Fibroblast of villous mesenchyme (primary cell): ENCODE data around the genes REG3A, CTNNA2 and SUCLG1.

- CAGE, long polyA plus RNA: no peak
These were observed 868.9 kb upstream of the GCFC2 start for GRCh38 chr2:76579571-76579961.

- CAGE, long polyA plus RNA: no peak
These were observed 245.9 kb upstream of the REG3G start for GRCh38 chr2:78779484-78780108.

GRCh38 chr2:78915832-78916266 lies 109.7 kb upstream of the REG3G start:
- CAGE, long polyA plus RNA: no peak

DNA sequence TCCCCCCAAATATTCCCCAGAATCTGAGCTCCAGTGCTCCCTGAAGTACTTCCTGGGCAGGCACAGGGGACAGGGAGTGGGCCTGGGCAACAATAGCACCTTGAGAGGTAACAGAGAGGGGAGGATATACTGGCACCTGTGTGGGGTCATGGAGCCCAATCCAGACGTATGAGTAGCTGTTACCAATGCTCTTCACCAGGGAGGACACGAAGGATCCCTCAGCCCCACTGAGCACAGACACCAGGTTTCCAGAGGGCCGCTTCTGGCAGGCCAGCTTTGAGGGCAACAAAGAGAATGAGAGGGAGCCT lies 1.4 kb downstream of the REG3A start:
- CAGE, long polyA plus RNA: no peak

GRCh38 chr2:79159130-79159810 lies at the start of gene REG3A:
Gene REG3A, minus strand, starts transcription at chr2:79159753.
- CAGE, long polyA plus RNA: no peak

GRCh38 chr2:79512468-79513709 lies at the start of gene CTNNA2:
Gene CTNNA2, plus strand, starts transcription at chr2:79513051.
- CAGE, long polyA plus RNA: no peak

GRCh38 chr2:81466702-81467817 lies 1162.5 kb upstream of the LRRTM1 start:
- CAGE, long polyA plus RNA: no peak

DNA sequence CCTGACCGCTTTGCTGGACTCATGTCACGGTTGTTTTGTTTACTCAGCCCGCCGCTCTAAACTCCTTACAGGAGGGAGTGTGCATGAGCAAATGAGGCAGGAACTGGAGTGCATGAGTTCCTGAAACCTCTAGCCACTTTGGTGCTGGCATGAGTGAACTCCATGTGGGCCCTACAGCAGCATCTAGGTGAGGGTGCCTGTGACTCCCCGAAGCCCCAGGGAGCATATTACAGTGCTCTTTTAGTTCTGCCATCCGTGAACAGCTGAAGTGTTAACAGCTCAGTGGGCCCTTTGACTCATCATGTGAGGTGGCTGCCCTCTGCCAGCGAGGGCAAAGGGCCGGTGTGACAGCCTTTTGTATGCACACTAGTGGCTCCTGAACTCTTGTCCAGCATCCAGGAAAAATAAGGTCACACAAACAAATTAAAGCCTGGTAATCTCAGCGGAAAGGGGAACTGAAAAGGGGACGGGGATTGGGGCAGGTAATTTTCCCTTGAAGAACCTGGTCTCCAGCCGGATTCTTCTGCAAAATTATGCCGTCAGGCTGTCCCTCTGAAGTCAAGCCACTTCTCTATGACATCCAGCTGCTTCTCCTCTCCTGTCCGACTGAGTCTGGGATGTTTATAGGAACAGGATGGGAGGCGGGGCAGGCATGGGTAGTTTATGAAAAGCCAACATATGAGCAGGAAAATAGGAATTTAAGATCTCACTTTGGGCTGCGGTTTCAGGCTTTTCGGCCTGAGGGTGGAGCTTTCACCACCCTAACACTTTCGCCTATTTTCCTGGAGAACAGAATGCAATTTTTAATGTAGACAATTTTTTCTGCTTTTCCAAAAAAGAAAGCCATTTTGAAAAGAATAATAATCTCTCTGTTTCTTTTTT lies 1668.6 kb downstream of the SUCLG1 start:
- CAGE, long polyA plus RNA: no peak

DNA sequence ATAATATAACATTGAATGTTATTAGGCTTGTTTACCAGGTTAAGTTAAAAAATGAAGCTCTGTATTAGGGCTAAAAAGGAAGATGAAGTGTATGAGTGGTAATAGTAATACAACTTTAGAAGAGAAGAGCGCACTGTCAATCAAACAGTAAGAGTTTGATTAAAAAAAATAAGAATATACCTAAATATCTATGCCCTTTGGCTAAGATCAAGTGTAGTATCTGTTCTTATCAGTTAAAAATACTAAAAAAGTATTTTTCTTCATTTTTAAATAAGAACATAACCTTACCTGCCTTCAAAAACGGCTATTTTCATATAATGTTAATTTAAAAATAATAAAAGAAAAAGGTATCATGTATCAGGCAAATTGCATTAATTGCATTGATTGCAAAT lies 1647.6 kb downstream of the SUCLG1 start:
- CAGE, long polyA plus RNA: no peak

DNA sequence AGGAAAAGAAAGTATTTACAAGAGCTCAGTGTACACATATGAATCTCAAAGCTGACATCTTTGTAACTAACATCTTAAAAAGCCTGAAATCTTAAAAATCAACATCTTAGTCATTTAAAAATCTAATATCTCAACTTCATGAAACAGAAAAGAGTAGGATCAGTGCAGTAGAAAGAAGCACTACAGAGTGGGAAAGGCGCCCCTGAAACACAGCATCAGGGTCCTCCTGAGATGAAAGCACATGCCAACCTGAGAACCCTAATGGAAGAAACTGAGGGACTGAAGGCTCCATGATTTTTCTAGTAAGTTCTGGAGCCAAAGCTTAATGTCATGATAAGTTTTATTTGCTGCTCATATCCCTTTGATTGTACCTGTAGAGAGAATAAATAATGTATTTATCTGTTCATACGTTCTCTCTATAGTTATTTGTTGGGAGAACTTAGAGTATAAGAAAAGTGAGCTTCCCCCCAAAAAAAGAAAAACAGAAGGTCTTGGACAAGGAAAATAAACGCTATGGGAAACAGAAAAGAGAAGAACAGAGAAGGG lies 465.8 kb downstream of the SUCLG1 start:
- CAGE, long polyA plus RNA: no peak

DNA sequence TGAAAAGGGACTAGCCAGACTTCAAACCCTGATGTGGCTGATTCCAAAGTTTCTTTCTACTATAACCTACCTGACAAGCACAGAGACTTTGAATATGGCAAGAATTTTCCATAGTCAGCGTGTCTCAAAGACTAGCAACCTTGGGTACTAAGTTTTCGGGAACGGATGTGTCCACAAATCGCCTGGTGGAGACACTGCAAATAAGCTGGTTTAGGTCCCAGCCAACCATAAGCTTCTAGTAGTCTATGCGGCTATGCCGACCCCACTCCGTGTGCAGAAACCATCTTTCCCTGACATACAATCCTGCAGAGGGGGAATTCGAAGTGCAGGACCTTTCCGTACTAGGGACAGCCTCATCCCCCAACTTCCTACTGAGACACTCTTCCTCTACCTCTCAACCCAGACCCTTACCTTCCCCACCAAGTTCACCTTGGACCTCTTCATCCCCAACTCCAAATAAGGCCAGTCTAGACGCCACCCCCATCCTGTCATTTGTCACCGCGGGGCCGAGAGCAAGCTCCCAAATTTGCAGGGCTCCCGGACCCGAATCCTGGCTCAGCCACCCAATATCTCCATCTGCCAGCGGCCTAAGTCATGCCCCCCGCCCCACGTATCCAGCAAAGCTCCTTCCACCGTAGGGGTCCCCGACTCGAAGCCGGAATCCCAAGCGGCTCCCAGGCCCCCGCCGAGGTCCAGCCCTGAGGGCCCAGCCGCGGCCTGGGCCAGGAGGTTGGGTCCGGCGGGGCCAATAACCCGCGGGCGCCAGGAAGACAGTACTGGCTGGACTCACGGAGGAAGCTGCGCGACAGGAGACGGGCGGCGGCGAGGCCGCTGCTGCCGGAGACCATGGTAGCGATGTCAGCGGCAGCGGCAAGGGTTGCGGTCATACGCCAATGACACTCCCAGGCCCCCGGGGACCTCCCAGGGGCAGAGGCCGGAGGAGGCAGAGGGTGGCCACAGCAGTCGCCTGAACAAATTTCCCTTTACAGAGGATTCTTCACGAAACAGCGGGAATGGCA lies at the start of gene SUCLG1:
SUCLG1 (minus strand) TSS at position 898 of the 1,019 bp plus-strand sequence.
- CAGE, long polyA plus RNA: start-site peak on the minus strand centred at position 881 of the sequence, 52 bp wide, 8,996 and 8,895 reads in 2 replicates

- CAGE, long polyA plus RNA: no peak
These were observed 267 bp upstream of the SUCLG1 start for GRCh38 chr2:84459402-84459691.

DNA sequence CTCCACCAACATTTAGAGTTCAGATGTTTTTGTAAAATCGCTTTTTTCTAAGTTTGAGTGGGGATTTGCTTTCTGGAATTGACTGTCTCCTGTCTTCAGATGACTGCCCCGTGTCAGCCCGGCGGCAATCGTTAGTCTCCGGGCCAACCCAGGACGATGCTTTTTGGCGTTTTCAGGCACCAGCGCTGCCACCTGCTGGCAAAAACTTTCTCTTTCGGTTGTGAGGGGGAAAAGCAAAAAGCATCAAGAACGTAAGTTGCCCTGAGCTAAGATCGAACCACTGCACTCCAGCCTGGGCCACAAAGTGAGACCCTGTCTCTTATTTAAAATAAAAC lies 1.2 kb upstream of the TRABD2A start:
- CAGE, long polyA plus RNA: no peak

DNA sequence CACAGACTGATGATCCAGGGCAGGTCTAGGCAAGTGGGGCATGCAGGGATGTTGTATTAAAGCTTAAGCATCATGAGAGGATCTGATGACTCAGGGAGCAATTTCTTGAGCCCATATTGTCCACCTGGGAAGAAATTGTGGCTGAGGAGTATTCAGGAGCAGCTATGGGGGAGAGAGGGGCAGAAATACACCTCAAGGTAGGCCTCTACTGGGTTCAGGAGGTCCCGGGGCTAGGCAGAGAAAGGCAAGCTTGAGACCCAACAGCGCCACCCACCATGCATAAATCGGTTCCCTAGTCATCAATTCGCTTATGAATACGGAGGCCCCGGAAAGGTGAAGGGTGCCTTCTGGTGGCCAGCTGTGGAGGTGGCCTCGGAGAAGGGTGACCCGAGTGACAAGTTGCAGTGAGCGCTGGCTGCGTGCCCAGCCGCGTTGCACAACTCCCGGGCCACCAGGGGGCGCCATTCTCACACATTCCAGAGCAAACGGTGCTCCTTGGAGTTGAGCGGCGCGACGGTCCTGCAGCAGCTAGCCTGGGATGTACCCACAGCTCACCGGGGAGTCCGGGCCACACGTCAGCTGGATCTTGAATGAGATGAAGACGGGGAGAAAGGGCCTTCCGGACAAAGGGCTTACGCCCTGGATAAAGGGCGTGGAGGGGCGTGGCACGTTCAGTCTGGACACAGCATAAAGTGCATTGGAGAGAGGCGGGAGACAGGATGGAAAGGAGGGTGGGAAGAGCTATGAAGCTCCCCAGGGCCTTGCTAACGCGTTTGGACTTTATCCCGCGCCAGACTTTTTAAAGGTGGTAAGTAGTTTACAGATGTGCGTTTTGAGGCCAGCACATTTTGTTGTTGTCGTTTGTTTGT lies 20.3 kb downstream of the TMSB10 start:
- CAGE, long polyA plus RNA: no peak

DNA sequence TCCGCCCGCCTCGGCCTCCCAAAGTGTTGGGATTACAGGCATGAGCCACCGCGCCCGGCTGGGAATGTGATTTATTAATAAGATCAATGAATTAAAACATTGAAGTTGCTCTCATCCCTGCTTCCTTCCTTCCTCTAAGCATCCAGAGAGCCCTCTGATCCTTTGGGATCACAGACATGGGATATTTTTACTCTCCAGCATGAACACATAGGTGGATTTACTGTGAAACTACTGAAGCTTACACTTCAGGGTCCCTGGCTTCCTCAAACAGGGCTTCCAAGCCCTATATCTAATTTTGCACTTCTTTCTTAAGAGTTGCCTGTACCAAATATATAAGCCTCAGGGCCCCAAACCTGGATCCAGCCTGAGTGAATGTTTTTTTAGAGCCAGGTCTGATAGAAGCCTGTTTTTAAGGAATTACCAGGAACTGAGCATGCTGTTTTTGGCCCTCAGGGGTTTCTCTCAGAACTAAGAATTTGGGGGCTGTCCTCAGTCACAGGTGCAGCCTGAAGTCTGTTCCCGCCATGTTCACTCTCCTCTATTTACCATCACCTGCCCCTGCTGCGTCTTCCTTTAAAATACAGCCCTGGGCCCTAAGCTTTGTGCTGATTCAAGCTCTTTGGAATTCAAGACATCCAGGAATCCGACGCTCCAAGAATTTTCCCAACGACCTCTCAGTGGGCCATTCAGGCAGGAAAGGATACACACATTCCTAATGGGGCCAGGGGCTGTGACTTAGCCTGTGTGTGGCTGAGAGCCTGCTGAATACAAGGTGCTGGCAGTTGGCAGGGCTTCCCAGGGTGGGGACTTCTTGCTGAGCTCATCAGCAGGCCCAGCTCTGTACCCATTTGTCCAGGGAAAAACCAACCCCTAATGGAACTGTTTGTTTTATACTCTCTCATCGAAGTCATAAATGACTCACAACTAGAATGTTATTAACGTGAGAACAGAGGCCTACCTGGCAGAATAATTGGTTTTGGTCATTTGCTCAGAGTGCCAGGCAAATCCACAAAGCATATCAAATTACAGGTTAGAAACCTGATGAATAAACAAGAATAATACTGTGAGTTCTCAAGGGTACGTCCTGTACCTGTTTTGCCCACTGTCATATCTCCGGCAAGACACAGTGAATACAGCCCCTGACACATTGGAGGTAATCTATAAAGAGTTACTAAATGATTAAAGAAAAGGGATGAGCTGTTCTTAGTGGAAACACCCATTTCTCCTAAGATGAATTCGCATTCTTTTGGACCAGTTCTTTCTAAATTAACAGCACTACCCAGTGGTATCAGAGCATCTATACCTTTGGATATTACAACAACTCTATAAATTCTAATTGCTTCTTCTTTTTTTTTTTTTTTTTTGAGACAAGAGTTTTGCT lies 12.8 kb upstream of the KCMF1 start:
- CAGE, long polyA plus RNA: no peak

- CAGE, long polyA plus RNA: no peak
These were observed 16.1 kb downstream of the KCMF1 start for GRCh38 chr2:84986650-84987833.

- CAGE, long polyA plus RNA: no peak
These were observed 20.4 kb downstream of the KCMF1 start for GRCh38 chr2:84991292-84991900.

DNA sequence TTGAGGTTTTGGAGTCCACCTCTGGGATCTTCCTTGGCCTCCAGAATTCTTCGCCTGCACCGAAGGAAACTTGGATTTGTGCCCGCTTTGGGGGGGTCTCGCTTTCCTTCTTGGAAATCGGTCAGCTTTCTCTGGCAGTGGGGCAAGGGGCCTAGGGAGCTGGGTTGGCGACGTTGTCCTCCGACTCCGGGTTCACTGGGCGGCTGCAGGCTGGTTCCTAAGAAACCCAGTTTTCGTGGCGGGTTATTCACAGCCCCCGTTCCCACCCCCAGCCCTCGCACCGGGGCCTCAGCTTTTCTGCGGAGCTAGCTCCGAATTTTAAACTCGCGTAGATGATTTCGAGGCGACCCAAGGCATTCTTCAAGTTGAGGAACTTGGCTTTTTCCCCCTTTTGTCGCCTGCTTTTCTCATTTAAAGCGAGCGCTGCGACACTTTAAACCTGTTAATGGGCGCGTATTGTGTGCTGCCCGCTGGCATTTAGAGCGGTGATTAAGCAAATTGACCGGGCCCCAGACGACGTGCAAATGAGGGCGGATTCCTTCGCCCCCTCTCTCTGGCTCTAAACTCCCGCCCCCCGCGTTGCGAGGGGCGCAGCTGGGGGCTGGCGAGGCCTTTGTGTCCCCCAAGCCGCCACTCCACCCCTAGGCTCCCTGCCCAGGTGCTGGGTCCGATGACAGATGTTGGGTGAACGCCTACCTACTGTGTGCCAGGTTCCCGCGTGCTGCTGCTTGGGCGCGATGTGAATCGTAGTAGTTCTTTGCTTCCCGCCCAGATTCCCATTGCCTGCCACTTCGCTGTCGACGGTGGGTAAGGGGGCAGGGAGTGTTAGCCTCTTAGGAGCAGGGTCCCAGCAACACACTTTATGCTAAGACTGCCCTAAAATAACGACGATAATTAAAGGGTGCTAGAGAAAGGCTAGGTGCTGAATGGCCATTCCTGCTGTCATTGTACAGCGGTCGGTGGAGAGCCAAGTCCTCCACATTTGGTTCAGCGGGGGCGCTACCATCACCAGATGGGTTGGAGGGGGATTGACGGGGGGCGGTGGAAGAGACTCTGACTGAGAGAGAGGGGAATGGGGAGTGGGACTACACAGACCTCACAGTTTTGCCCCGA lies 1.8 kb downstream of the TCF7L1 start:
- CAGE, long polyA plus RNA: no peak

DNA sequence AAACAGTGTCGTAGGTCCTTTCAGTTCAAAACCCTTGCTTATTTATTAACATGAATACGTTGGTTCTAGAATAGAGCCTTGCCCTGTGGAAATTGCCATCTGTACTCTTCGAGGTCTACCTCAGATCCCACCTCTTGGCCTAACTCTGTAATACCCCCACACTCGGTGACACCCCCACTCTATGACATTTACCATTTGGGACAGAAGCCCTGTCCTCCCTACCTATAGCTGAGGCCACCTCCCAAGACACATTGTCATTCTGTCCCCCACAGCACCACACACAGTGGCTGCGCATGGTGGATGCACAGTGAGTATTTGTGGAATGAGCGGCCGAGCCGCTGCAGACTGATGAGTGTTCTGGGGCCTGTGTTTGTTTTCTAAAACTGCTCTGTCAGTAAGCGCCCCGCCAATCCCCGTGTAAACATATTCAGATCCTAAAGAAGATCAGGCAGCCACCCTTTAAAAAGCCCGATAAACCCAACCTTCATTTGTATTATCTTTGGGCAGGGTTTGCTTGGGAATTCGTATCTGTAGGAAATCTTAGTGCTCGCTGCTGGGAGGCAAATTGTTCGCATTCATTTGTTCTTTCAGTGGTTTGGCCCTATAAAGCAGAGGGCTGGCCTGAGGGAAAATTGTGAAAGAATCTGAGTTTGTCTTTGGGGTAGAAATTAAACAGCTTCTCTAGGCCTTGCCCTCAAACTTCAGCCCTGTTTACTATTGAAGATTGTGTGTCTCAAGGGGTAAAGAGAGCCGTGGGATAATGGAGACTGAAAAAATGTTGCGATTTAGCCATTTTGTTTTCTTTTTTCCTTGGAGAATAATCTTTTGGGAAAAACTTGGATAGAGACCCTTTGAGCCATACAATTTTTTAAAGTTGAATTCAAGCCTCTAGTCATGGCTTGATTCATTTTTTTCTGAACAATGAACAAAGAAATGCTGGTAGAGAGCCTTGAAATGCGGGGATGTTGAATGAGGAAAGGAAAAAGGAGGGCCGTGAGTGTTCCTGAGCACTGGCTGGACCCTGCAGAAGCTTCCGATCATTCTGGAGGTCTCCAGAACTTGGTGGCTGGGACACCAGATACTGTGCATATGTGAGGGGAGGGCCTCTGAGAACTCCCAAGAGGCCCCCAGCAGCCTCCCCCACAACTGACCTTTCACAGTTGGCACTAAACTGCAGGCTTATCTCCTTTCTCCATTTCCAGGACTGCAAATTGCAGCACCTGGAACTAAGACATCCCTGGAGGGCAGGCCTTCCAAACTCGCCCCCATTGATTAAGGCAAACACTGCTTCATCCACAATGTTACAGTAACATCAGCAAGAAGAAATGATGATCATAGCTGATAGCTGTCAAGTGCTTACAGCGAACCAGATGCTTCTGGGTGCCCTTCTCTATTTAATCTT lies 68.4 kb downstream of the TGOLN2 start:
- CAGE, long polyA plus RNA: no peak

DNA sequence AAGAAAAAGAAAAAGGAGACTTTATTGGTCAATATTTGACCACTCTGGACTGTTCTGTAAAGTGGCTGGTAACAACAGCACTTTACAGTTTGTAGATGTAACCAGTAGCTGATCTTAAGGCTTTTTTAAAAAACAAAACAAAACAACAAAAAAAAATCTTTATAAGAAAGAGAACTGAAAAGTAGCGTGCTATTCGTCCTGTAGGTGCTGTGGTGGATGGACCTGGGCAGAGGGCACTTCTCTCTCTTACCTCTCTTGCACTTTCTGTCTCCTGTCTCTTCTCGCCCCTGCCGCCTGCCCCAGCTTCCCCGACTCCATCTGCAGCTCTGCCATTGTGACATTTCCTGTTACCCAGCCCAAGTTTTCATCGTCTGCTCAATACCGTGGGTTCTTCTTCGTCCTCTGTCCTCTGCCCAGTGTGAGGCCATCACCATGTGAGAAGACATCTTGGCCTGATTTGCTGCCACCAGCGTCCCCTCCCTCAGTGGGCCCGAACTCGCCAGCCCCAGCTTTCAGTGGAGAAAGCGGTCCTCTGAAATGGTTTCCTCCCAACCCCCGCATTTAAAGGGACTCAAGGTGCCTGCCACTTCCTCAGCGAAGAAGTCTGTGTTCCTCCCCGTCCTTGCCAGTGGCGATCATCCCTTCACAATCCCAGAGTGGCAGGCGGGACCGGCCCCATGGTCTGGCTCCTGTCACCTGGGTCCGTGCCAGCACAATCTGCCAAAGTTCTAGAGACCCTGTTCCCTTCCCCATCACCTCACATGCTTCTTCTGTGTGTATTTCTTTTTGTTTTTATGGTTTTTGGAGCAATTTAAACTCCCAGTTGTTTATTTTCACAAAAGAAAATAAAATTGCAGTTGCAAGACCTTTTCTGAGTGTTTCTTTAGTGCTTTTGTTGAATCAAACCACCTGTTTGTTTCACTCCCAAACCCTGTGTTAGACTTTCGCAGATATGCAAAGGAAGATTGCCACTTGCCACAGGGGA lies 18.0 kb downstream of the TGOLN2 start:
- CAGE, long polyA plus RNA: no peak